Neural cell (in vitro differentiated cells): ENCODE measurements around the gene DSC3.

- RAMPAGE, long total RNA = no peak
Measured at GRCh38 chr18:27120943-27121390, 64.1 kb downstream of the CHST9 start.

DNA sequence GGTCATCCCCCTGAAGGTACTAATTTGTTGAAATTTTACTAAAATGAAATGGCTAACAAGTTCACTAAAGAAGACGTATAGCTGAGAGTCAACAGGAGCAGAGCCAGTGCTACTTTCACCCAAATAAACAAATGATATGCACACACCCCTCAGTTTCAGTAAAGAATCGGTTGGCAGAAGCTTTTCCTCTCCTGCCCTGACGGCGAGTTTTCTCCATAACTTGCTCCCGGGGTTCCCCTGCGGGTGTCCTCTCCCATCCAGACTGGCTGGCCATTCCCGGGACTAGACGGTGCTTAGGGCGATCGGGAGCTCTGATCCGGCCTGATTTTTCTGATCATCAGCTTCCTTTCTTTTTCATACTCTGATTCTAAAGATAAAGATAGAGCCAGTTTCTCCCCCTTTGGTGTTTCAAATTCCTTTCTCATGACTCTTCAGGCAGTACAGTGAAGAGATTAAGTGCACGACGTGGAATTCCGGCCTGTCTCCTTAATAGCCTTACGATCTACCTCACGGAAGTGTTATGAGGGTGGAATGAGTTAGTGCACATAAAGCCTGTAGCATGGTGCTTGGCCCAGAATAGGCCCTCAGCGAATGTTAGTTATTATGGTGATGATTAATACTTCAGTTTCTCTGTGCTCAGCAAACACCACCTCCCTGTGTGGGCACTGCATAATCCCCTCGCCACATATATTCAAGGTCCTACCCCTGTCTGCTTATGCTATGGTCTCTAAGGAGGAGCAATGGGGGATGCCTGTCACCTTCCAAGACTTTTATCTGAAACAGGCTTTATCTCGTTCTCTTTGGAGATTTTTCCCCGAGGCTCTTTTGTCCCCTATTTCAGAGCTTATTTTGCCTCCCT lies 255.0 kb downstream of the CDH2 start:
- RAMPAGE, long total RNA = no peak

- RAMPAGE, long total RNA = no peak
Measured at GRCh38 chr18:28086866-28087105, 90.1 kb downstream of the CDH2 start.

GRCh38 chr18:28134651-28135257 lies 42.2 kb downstream of the CDH2 start:
- RAMPAGE, long total RNA = no peak

- RAMPAGE, long total RNA = no peak
Measured at GRCh38 chr18:28168730-28168929, 8.3 kb downstream of the CDH2 start.

GRCh38 chr18:30175754-30176247 lies 866.7 kb downstream of the DSC3 start:
- RAMPAGE, long total RNA = no peak

- RAMPAGE, long total RNA = no peak
Measured at GRCh38 chr18:31041352-31042034, 1.0 kb downstream of the DSC3 start.

- RAMPAGE, long total RNA = no peak
Measured at GRCh38 chr18:31042035-31043504, at the start of gene DSC3. Gene DSC3 (minus strand): TSS chr18:31042742.

DNA sequence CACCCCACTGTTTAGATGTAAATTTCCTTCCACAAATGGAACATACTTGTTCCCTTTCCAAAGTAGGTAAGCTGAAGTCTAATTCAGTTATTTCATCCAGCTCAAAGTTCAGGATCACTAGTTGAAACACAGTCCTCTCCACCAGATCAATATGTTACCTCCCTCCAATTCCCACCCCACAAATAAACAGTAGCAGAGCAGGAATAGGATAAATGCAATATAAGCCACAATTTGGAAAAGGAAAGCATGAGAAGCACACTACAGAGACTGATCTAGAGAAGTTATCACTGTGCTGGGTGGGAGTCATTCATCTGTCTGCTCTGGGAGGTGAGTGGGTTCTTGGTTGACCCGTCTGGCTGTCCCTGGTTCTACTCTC lies 65.2 kb upstream of the DSC1 start:
- RAMPAGE, long total RNA = no peak

DNA sequence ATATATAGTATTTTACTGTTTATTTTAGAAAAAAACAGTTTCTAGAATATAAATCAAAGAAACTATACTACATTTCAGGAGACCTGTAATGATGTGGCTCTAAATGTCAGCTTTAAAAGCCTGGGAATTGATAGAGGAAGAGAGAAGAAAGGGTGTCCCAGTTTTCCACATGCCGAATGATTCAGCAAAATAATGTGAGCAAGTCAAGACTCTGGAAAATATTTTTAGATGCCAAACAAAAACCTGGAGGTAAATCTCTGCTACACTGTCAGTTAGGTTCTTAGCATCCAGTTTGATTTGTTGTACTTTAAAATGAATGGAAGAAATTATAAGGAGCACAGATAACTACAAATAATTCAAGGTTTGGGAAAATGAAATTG lies 67.0 kb upstream of the DSG1 start:
- RAMPAGE, long total RNA = no peak

- RAMPAGE, long total RNA = no peak
Measured at GRCh38 chr18:31500119-31500851, 2.3 kb downstream of the DSG2 start.

- RAMPAGE, long total RNA = no peak
Measured at GRCh38 chr18:31562865-31563162, 28.9 kb upstream of the TTR start.

DNA sequence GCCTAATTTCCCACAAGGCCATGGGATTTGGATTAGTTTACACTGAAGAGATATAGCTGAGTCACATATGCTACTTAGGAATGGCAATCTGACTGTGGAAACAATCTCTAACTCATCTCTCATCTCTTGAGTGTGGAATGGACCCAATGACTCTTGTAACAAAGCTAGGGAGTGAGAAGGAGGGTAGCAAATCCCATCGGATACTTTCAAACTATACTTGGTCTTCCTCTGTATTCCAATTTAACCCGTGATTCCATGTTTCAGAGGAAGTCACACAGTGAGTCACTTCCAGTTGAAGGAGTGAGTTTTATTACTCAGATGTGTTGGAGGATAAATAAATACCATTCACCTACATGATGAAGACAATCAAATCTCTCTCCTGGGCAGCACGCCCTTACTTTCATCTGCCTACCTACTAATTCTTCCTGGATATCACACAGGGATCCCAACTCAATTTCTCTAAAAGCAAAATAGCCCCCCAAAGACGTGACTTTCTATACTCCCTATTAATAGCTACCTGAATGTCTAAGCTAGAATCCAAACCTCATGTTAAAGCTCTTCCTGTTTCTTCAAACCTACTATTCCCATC lies 5.0 kb downstream of the B4GALT6 start:
- RAMPAGE, long total RNA = no peak

- RAMPAGE, long total RNA = no peak
Measured at GRCh38 chr18:31825468-31826776, 65.2 kb upstream of the SLC25A52 start.

GRCh38 chr18:31943215-31943325 lies 142 bp upstream of the TRAPPC8 start:
- RAMPAGE, long total RNA = no peak

DNA sequence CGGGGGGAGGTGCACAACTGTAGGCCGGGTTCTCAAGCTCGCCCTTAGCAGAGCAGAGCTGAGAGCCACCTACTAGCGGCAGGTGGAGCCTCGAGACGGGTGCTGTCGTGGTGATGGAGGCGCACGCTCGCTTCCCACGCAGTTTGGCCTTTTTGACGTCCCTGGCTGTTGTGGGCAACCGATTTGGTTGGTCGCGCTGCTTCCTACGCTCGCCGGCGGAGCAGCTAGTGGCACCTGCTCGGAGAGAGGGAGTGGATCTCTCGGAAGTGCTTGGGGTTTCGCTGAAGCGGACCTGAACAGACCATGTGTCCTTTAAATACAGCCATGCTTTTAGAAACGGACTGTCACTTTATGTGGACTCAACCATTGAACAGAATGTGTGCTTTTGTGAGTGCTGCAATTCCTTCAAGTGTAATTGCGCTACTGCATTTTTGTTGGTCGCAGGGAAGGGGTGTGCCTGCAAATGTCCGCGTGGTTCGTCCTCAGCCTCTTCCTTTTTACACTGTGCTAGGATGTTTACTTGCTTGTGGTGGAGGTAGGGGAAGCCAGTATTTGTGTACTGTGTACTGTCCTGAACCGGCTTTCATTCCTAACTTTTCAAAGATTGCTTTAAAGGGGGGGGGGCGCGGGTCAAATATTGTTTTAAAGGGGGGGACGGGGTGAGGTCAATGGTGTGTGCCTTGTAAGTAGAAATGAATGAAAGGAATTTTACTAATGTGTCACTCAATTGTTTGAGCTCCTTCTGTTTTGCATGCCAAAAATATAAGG lies 582 bp upstream of the TRAPPC8 start:
- RAMPAGE, long total RNA = start-site peak on the plus strand centred at position 71 of the sequence, 55 bp wide, 10 and 10 reads in 2 replicates

- RAMPAGE, long total RNA = no peak
Measured at GRCh38 chr18:31982948-31983591, 35.6 kb upstream of the RNF125 start.

DNA sequence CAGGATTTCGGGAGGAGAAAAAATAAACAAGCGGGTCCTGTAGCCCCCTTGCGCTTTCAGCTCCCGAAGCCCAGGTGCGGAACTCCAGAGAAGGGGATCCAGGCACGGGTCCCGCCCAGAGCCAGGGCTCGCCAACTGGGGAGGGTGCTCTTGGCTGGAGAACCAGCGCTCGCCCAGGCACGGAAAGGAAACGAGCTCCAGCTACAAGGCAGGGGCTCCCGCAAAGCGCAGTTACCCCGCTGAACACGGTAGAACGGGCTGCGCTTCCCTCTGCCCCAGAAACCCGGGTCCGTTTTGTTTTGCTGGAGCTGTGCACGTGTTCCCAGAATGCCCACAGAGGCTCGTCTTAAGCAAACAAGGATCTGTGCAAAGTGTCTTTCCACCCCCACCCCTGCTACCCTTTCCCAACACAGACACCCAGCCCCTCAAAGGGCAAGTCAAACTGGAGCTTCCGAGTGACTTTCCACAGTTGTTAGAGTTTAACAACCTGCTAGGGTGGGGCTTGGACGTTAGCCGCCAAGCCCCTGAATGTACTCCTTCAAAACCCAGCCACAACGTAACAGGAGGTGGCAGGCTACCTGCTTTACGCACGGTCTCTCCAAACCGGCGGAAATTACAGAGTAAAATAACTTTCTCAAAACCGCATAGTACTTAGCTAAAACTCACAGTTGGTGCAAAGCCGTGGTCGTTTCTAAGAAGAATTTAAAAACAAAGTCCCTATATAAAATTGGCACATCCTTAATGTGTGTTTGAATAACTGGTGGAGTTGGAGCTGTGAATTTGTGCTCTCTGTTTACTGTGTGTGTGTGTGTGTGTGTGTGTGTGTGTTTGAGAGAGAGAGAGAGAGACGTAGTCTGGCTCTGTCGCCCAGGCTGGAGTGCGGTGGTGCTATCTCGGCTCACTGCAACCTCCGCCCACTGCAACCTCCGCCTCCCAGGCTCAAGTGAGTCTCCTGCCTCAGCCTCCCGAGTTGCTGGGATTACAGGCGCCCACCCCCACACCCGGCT lies 884 bp downstream of the RNF125 start:
- RAMPAGE, long total RNA = no peak

- RAMPAGE, long total RNA = no peak
Measured at GRCh38 chr18:32049849-32050108, 31.2 kb downstream of the RNF125 start.

- RAMPAGE, long total RNA = no peak
Measured at GRCh38 chr18:32209733-32210045, 19.9 kb downstream of the MEP1B start.